Zone of skin (tissue), 1 donor: Measurements from ENCODE around the gene AGT.

DNA sequence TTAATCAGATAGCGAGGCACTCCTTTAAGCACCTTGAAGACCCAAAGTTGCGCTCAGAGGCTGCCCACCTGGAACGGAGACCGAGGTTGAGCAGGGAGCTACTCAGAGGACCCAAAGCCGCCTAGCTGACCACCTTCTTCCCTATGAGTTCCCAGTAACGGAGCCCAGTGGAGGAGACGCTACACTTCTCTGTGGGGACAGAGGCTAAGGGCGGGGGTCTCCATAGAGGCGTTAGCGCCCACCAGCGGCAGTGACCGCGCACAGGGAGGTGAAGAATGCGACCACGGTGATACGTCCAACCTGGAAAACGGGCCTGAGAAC lies 500 bp upstream of the COG2 start:
- RRBS, result no CpG with 5 or more reads among the region's 17 CpGs

GRCh38 chr1:230702662-230703589 lies 11.0 kb downstream of the AGT start:
- RRBS, result no CpG with 5 or more reads among the region's 20 CpGs

DNA sequence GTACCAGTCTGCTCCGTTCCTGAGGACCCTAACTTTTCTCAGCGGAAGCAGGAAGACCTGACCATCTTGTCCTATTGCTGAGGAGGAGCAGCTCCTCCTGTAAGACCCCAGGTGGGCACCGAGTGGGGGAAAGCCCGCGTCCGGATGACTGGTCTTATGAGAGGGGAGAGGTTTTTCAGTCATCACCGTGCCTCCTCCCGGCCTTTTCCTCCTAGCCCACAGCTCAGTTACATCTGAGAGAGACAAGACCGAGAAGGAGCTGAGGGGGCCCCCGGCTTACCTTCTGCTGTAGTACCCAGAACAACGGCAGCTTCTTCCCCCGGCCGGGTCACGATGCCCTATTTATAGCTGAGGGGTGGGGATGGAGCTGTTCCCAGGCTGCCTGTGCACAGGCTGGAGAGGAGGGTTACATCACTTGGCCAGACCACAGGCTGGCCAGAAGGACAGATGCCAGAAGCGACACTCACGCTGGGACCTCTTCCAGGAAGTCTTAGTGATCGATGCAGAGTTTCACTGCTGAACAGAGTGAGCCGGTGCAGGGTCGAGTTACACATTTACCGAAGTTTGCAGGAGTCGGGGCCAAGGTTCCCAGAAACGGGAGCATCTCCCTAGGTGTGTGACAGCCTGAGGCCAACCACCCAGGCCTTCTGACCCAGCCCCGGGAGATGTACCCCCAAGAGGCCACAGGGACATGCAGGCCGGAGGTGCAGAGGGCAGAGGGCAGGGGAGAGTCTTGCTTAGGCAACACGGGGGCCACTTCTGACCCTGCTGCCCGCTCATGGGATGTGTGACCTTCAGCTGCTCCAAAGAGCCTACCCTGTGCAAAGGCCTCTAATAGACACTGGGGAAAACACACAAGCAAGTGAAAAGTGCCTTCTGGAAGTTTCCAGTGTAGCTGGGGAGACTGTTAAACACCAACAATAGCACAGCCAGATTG lies at the start of gene AGT:
TSS of gene AGT (minus strand) at position 317 of the 937 bp plus-strand sequence.
- RRBS, result 28% methylated on average over 9 of the region's 26 CpGs

- RRBS, result 22% methylated on average over 2 of the region's 8 CpGs
Observed at GRCh38 chr1:230754725-230755569, 7.8 kb downstream of the CAPN9 start.

DNA sequence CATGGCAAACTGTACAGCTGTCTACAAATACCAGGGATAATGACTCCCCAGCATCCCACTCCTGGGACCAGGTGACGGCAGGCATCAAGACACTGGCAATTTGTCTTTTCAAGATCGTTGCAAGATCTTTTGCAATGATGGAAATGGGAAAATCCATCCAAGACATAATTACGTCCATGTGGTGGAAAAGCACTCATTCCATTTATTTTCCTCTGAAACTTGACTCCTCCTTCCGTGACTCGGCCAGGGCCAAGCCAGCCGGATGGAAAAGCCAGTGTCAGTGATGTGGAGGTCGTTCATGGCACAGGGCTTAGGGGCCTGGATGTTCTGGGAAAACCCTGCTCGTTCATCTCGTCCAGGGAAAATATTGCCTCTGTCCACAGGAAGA lies 46.3 kb downstream of the C1orf198 start:
- RRBS, result no CpG with 5 or more reads among the region's 9 CpGs

DNA sequence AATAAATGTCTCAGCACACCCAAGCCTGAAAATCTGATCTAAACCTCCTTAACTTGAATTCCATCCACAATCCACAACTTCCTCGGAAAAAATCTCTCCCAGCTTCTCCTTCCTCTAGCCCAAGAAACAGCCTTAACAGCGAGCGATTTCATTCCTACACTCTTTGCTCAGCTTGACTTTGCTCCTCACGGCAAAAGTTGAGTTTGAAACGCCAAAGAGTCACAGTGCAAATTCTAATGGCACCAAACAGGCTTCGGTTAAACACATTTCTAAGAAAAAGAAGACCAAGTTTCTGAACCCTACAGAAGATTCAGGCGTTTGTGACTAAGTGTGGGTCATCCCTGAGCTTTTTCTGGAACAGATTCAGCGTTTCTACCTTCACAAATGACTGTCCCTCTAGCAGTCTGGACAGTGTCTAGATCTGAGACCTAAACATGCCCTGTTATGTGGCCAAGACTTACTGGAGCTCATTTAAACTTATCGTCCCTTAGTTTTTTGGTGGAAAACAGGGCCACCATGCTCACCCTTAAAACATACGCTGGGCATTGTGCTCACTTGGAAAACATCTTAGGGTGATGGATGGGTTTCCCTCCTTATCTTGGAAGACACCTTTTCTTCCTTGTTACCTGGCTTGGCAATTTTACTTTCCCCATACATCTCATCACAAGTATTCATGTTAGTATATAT lies 1.2 kb downstream of the C1orf198 start:
- RRBS, result no CpG with 5 or more reads among the region's 10 CpGs

GRCh38 chr1:231018847-231019475 lies 21.1 kb downstream of the FAM89A start:
- RRBS, result no CpG with 5 or more reads among the region's 6 CpGs

GRCh38 chr1:231019476-231020002 lies 20.5 kb downstream of the FAM89A start:
- RRBS, result no CpG with 5 or more reads among the region's 14 CpGs

DNA sequence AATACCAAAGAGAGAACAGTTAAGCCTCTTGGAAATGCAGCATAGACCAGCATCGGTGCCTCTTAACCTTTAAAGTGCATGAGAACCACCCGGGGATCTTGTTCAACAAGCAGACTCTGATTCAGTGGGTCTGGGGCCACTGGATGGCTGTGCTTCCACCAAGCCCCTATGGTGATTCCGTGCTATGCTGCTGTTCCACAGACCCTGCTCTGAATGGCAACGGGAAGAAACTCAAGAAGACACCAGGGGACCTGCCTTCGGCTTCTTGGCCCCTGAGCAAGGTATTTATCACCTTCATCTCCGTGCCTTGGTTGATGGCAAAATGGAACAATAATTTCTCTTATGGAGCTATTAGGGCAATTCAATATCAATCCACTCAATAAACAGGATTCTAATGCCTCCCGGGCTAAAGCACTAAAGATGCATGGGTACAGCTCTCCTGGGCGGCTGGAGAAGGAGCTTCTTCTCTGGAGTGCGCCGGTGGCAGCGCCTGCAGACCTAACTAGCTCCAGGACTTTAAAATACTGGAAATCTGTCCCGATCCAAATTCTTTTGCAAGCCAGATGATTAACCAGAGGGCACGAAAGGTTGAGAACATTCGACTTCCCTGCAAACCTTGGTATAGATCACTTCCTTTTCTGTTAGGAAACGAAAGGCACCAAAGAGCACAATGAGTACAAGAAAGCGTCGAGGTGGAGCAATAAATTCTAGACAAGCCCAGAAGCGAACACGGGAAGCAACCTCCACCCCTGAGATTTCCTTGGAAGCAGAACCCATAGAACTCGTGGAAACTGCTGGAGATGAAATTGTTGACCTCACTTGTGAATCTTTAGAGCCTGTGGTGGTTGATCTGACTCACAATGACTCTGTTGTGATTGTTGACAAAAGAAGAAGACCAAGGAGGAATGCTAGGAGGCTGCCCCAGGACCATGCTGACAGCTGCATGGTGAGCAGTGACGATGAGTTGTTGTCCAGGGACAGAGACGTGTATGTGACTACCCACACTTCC lies 18.8 kb downstream of the FAM89A start:
- RRBS, result 92% methylated on average over 4 of the region's 22 CpGs

DNA sequence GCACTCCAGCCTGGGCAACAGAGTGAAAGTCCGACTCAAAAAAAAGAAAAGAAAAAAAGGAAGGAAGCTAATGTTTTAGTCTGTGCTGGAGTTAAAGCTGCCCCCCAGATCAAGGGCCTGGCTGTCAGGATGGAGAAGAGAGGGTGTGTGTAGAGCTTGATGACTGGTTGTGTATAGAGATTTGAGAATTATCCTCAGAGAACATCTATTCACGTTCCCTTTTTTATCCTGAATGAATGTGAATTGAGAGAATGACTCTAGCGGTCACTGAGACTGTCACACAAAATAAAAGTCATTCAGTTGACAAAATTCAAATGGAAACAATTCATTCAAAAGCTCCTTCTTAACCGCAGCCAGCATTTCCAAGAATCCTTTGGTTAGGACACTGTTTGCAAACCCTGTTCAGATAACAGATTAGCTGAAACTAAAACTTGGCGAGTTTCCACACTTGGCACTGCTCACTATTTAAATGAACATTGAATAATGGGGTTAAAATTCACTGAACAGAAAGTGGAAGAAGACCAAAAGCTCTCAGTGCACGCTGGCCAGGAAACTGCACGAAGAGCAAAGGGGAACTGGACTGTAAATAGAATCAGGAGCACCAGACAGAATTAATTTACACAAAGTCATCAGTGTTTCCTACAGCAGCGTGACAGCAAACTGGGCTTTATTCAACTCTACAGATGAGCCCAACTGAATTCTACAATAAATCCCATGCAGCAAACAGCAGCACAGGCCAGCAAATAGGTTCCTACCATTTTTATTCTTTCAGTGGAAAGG lies 13.6 kb upstream of the FAM89A start:
- RRBS, result no CpG with 5 or more reads among the region's 8 CpGs

GRCh38 chr1:231240281-231240990 lies 539 bp downstream of the C1orf131 start:
- RRBS, result no CpG with 5 or more reads among the region's 21 CpGs

DNA sequence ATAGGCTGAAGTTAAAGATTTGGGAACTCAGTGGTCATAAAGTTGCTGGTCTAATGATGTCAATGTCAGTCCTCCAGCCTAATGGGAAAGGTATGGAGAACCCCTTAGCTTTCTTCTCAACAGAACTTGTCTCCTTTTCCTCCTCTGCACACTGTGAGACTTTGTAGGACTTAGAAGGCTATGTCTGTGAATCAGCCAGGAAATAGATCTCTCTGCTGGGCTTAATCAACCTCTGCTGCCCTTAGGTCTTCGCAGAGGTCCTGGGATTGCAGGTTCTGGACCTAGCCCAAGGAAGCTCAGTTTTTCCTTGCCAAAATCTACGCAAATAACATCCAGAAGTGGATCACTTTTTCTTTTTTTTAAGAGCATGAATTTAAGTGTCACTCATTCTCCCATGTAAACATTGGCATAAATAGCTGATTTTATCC lies 24.9 kb upstream of the DISC1 start:
- RRBS, result no CpG with 5 or more reads among the region's 2 CpGs

DNA sequence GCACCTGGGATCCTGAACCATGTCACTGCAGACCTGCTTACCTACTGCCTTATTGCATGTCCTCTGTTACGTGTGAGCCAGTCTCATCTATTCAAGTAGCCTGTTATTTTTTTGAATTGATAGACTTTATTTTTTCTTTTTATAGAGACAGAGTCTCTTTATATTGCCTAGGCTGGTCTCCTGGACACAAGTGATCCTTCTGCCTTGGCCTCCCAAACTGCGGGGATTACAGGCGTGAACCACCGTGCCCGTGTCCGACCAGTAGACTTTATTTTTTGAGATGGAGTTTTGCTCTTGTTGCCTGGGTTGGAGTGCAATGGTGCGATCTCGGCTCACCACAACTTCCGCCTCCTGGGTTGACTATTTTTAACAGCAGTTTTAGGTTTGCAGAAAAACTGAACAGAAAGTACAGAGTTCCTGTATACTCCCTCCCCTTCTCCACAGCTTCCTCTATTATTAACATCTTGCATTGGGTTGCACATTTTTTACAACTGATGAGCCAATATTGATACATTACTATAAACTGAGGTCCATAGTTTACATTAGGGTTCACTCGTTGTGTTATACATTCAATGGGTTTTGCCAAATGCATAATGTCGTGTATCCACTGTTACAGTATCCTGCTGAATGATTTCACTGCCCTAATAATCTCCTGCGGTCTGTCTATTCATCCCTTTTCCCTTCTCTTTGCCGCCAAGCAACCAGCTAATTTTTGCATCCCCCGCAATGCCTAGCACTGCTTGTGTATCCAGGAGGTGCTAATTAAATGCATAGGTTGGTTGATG lies 13.9 kb upstream of the DISC1 start:
- RRBS, result no CpG with 5 or more reads among the region's 14 CpGs

GRCh38 chr1:232376491-232376834 lies 253.5 kb downstream of the SIPA1L2 start:
- RRBS, result no CpG with 5 or more reads among the region's 9 CpGs

DNA sequence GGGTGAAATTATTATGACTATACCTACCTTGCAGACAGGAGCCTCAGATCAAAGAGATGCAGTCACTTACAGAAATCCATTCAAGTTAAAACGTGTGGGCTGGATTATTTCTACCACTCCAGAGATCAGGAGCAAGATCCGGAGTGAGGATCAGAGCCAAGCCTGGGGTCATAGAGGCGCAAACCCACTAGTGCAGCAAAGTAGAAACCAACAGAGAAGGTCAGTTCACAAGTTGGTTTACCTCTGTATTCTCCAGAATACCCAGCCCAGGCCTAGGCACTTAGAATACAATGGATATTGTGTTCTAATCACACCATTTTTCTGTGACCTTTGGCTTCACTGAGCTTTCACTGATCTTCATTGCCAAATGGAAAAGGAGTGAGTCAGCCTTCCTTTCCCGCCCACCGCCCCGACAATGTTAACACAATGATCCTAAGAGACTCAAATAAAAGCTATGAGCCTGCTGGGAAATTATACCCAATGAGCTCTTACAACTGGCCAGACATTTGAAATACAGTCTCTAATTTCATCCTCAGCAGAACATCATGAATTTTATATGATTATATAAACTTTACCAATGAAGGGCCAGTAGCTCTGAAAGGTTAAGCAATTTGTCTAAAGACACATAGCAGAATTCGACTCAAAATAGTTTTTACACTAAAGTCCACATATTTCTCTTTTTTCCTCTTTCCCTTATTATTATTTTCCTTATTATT lies 252.6 kb downstream of the SIPA1L2 start:
- RRBS, result no CpG with 5 or more reads among the region's 7 CpGs

DNA sequence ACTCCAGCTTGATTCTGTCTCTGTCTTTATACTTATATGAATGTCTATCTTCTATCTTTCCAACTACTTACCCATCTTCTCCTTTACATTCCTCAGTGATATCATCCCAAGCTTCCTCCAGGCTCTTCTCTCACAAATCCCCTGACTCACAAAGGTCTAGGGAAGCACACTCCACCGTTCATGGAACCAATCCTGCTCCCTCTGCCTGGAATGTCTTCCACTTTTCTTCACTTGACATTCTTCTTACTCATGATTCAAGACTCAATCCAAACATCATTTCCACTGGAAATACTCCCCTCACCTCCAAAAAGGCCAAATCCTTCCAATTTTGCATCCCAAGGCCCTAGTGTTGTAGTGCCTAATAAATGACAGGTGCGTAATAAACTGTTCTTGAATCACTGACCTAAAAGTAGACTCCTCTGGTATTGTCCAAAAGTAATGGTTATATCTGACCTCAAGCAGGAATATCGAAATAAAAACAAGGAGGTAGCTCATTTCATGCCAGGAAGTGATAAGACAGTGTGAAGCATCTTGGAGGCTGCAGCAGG lies 132.1 kb downstream of the SIPA1L2 start:
- RRBS, result no CpG with 5 or more reads among the region's 3 CpGs

DNA sequence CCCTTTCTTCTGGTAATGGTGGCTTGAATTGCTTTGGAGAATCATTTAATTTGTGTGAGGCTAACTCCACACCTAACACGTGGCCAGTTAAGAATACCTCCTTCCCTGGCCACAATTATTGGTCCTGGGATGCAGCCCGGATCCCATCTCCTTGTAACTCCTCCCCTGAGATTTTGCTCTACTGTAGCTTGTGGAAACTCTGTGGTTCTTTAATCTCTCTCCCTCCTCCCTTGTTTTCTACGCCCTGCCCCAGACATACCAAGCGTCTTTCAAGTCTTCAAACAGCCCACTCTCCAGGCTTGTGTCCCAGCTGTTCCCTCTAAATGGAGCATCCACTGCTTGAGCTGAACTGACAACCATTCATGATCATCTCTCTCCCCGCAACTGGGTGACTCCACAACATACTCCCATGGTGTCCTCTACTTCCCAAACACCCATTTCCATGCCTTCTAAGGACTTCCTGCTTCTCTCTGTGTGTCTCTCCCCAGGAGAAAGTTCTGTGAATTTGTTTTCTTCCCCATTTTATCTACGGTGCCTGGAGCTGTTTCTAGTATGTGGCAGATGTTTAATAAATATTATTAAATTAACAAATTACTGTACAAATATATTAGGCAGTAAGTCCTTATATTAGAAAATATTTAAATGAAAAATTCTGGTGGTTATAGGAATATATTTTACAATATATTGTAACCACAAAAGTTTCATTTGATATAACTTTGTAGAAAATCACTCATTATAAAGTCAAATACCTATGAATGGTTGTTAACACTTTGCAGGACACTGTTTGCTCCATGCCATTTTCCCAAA lies 111.4 kb downstream of the SIPA1L2 start:
- RRBS, result no CpG with 5 or more reads among the region's 6 CpGs

- RRBS, result no CpG with 5 or more reads among the region's 8 CpGs
Observed at GRCh38 chr1:232548470-232549249, 81.3 kb downstream of the SIPA1L2 start.

DNA sequence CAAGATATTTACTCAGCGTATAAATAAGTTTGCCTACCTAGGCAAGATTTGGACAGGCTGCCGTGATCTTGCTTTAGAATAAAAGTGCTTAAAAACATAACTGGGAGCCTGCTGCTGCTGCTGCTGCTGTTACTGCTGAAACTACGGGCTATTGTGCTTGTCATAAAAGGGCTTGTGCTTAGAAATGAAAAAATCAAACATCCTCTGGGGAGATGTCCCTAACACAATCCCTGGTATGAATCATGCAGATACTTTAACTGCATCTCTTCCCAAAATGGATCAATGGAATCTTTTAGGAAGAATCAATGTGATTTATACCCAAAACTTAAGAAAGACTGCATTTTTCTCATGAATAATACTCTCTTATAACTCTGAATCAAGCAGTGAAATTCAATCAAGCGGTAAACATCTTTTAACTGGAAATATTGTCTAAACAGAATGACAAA lies 1.9 kb downstream of the SIPA1L2 start:
- RRBS, result no CpG with 5 or more reads among the region's 4 CpGs

GRCh38 chr1:232628635-232628945 lies 1.3 kb downstream of the SIPA1L2 start:
- RRBS, result no CpG with 5 or more reads among the region's 4 CpGs